Colonic mucosa (tissue), 1 donor: ENCODE measurements around a stretch of chr2.

- PRO-cap = no peak
These were observed 64.6 kb downstream of the TMEM131 start for GRCh38 chr2:97931114-97931580.

- PRO-cap = unidirectional peak, plus-strand start at chr2:98017647
These were observed 21.6 kb upstream of the TMEM131 start for GRCh38 chr2:98017380-98017792.

GRCh38 chr2:98438583-98439261, 5.9 kb upstream of the INPP4A start:
- PRO-cap = no peak

- PRO-cap = no peak
These were observed 10.9 kb downstream of the INPP4A start for GRCh38 chr2:98455407-98456055.

DNA sequence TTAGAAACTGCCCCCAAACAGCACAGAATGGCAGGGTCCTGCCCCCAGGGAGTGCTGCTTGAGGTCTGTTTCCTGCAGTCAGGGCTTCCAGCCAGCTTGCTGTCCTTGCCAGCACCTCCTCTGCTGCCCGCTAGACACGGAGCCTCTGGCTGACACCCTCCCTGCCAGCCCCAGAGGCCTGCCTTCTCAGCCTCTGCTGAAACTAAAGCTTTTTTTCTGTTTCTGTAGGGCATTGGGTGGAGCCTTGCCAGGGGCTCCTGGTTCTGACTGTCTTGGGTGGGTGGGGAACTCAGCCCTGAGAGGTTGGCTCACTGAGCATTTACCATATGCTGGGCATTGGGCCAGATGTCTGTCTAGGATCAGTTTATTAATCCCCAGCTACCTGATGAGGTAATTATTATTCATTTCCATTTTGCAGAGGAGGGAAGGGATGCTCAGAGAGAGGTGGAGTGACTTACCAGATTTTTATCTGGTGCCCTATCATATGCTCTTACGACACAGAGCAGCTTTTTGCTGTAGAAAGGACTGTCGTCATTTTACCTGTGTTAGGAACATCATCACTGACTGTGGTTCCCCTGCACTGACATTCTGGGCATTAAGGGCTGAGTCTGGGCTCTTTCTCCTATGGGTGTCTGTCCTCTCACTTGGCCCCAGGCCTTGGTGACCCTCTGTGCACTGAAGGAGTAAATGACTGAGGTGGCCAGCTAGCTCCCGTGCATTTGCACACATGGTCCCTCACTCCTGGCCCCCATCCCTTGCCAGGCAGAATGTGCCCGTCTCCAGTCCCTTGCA, 35.5 kb downstream of the INPP4A start:
- PRO-cap = no peak

DNA sequence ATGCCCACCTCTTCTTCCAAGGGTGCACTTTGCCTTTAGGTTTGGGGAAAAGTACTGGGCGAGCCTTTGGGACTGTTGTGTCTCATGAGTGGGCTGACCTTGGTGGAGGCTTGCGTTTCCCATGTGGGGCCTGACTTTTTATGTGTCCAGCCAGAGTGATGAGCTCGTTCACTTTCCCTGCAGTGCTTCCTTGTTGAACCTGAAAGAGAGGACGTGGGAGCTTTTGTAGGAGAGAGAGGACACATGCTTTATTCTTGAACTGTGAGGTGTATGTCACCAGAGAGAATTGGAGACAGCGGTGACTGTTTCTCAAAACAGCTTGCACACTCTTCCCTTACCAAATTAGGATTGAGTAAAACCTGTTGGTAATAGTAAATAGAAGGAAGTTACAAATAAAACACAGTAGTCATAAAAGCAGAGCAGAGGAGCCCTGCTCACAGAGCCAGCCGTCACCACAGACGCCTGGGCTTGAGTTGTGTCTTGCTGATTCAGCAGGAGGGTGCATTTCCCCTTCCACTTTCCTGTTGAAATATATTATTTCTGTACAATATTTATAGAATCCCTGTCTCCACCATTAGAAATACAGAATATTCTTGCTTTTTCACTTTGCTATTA, 60.7 kb downstream of the INPP4A start:
- PRO-cap = unidirectional peak, plus-strand start at position 439 of the sequence

- PRO-cap = no peak
These were observed 61.2 kb downstream of the COA5 start for GRCh38 chr2:98546809-98547858.

GRCh38 chr2:98608736-98609835, 697 bp downstream of the UNC50 start:
- PRO-cap = unidirectional peak, plus-strand start at chr2:98608825; unidirectional peak, minus-strand start at chr2:98609208

- PRO-cap = no peak
These were observed 48.4 kb downstream of the UNC50 start for GRCh38 chr2:98656667-98657315.

DNA sequence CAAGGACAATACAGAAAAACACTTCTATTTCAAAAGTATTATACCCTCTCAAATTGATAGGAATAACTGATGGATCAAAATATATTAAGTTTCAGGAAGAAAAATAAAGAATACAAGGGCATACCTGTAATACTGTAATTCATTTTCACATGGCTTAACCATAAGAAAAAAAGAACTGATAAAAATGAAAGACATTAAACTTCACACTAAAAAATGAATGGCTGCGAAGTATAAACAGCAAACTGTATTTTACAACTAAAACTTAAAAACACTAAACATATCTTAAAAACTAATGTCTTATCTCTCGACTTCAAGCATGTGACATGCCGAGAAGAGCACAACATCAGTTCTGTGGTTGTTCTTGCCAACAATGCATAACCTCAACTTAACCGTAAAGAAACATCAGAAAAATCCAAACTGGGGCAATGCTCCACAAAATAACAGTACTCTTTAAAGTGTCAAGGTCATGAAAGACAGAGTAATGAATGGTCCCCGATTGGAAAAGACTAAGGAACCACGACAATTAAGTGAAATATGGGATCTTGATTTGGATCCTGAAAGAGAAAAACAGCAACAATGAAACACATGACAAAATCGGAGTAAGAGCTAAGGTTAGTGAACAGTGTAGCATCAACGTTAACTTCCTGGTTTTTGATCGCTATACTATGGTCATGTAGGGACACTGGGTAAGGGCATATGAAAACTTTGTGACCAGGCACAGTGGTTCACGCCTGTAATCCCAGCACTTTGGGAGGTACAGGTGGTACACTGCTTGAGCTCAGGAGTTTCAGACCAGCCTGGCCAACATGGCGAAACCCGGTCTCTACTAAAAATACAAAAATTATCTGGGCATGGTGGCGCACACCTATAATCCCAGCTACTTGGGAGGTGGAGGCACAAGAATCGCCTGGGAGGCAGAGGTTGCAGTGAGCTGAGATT, 55.1 kb downstream of the UNC50 start:
- PRO-cap = no peak

- PRO-cap = no peak
These were observed 7.3 kb upstream of the C2orf15 start for GRCh38 chr2:99133999-99134837.

GRCh38 chr2:99337726-99338696, 822 bp downstream of the EIF5B start:
- PRO-cap = unidirectional peak, plus-strand start at chr2:99337847; unidirectional peak, minus-strand start at chr2:99338096

DNA sequence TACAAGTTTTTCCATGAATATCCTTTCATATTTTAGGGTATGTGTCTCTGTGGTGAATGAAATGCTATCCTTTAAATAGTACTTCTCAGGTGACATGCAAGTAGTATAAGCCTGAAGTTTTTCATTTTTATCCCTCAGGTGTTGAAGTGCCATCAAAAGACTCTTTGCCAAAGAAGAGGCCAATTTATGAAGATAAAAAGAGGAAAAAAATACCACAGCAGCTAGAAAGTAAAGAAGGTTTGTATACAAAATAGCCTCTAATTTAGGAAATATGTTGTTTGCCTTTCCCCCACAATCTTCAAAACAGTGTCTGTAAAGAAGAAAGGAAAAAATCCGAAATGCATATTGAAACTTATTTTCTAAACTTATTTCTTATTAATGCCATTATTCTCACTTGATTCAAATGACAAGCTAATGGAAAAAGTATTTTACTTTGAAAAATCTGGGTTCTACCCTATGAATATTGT, 31.2 kb downstream of the EIF5B start:
- PRO-cap = no peak

- PRO-cap = no peak
These were observed 73.1 kb downstream of the EIF5B start for GRCh38 chr2:99410000-99410897.

- PRO-cap = unidirectional peak, plus-strand start at chr2:99489350; unidirectional peak, plus-strand start at chr2:99489456; unidirectional peak, plus-strand start at chr2:99489479; bidirectional peak, plus-strand start at chr2:99489626, minus-strand start at chr2:99489566; unidirectional peak, minus-strand start at chr2:99489704
These were observed 577 bp downstream of the REV1 start for GRCh38 chr2:99489023-99489856.

DNA sequence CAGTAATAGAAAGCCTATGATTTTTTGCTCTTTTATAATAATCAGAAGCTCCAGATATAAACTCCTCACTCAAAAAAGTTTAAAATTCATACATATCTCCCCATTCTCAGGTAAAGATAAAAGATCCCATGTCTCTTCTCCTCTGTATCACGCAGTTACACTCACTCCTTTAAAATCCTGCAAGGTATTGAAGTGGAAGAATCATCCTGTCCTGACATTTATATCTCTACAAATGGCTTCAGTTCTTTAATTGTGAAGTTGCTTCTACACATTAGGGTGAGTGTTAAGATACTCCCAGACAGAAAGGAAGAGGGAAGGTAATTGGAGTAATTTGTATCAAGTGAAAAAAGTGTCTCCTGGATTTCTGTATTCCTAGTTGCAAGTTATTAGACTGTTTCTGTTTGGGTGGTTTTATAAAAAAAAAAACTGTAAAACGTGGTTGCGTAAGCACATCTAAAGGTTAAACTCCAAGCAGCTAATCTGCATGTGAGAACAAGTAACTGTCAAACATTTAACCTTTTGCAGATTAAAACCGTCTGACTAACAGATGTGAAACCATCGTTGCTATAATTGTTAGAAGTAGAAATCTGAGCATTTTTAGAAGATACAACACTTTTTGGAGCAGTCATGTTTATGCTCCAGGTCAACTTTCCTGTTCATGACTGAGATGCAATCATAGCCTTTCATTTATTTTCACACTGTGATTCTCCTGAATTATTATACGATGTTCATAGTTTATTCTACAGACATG, 72.4 kb downstream of the AFF3 start:
- PRO-cap = no peak

DNA sequence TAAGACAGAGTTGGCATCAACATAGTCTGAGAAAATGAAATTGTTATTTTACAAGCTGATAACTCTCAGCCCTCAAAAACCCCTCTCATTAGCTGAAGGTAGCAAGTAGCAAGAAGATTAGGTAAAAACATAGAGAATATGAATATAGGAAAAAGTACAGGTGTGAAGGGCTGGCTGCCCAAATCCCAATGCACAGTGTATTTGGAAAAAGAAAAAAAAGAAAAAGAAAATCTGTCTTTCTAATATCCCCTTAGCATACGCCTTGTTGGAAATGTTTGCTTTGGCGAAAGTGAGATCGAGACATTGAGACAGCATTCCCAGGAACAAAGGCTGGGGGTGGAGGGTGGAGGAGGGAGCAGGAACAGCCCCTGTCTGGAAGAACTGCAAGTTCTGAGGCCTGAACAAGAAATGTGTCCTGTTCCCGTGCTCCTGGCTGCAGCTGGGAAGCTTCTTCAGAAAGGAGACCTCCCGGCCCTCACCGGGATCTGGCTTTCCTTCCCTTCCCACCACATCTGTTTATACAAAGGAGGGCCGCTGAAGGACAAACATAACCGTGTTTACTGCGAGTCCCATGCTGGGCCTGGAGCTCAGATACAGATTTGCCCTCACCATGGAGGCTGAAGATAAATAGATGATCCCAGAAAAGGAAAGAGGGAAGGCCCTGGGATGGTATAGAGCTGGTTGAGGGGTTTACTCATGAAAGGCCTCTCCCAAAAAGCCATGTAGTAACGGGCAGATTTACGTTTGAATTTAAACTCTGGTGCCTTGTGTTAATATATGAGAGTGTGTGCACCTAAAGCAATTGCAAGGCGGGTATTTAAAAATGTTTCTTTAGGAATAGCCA, 35.9 kb downstream of the AFF3 start:
- PRO-cap = no peak

GRCh38 chr2:100178385-100178713, 36.0 kb upstream of the AFF3 start:
- PRO-cap = no peak

DNA sequence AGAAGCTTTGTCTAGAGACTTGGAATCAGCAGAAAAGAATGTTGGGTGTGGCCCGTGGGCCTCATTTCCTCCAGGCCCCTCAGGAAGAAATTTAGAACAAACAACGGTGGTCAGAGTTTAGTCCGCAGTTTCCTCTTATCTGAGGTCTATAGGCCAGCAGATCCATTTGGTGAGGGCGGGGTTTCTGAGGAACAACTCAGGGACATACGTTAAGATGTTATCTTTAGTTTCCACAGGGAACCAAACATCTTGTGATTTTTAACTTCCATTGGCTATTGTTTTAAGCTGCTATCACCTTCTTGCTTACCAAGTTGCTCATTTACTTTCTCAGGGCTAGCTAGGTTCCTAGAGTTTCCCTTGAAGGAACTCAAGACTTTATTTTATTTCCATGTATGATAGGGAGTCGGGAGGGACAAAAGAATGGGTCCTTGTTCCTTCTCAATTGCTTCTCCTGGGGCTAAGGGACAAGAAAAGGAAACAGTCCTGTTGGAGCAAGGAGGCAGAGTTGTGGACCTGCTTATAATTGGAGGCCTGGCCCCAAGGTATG, 51.1 kb upstream of the AFF3 start:
- PRO-cap = no peak

- PRO-cap = no peak
These were observed 71.2 kb upstream of the AFF3 start for GRCh38 chr2:100213683-100213991.